Penis (tissue), 1 donor: ENCODE measurements around the genes GREB1 and NTSR2.

DNA sequence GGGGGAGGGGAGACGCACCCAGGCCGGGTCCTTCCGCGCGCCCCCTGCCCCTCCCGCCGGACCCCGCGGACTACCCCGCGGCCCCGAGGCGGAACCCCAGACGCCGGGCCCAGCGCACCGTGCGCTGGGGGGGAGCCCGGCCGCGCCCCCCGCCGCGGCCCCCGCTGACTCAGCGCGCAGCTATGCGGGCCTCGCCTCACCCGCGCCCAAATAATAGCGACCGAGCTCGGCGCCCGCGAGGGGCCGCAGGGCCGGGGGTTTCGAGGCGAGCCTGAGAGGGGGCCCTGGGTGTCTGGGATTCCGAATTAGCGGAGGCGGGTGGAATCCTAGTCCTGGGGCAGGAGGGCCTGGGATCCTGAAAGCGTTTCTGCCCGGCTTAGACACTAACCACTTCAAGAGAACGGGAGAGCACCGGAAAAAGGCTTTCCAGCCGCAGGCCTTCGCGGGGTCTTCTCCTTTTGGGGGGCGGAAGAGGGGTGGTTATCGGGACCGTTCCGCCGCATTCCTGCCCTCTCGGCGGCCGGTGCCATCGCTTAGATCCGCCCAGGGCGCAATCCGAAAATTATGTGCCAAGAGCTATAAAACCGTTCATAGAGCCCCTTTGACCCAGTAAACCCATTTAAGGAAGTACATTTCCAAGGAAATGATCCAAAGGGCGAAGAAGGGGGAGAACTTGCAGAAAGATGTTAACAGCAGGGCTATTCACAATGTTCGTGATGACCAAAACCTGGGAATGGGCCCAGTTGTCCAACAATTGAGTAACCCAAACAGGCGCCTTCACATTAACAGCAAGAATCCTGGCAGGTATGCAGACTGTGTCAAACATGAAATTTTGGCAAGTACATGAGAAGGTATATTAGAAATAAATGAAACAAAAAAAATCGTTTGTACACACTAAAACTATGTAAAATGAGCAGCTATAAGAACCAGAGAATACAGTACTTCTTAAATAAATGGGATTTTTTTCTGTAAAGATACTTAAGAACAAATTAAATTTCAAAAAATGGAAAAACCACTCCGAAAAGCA, 763 bp upstream of the ROCK2 start:
- PRO-cap: bidirectional peak, plus-strand start at position 223 of the sequence, minus-strand start at position 102 of the sequence; bidirectional peak, plus-strand start at position 654 of the sequence, minus-strand start at position 445 of the sequence

GRCh38 chr2:11347963-11348845, 3.8 kb upstream of the ROCK2 start:
- PRO-cap: no peak

DNA sequence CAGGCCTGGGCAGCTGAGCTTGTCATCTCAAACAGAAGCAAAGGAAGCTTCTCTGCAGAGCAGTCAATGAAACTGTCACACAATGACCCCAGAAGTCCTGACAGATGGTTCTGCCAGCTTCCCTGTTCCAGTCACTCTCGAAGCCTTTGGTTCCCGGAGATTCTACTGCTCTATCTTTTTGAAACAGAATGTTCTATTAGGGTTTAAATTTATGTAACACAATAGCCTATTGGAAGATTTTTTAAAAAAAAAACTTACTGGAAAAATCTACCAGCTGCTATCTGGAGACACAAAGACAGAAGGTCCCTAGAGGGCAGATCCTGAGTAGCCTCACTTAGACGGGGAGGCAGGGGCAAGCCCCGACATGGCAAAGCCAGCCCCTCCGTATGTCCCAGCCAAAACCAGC, 31.0 kb upstream of the ROCK2 start:
- PRO-cap: no peak

GRCh38 chr2:11389446-11389819, 45.0 kb upstream of the ROCK2 start:
- PRO-cap: no peak

GRCh38 chr2:11396215-11396909, 51.9 kb upstream of the ROCK2 start:
- PRO-cap: no peak

GRCh38 chr2:11481945-11482512, 16.1 kb upstream of the E2F6 start:
- PRO-cap: no peak

DNA sequence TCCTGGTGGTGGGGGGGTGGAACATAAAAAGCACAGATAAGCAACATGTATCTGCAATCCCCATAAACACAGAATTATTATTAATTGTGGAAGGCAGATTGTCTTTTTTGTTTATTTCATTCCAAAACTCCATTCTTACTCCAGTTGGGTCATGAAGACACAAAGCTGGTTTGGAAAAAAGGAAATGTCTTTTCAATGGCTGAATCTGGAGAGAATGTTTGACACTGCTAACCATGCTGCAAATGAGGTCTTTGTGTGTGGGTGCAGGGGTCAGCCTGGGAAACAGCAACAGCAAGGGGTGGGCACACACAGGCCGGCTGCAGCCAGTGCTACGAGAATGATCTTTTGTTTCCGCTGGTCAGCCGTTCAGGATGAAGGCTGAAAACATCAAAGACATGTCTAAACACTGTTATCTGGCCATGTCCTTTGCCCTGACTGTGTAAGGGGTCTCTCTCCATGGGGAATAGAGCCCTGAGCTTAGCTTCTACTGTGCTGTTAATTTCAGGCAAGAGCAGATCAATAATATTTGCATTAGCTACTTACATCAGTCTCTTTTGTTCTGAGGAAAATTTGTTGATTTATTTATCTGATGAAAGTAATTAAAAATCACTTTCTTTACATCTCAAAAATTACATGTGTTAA, 33.2 kb upstream of the E2F6 start:
- PRO-cap: no peak

DNA sequence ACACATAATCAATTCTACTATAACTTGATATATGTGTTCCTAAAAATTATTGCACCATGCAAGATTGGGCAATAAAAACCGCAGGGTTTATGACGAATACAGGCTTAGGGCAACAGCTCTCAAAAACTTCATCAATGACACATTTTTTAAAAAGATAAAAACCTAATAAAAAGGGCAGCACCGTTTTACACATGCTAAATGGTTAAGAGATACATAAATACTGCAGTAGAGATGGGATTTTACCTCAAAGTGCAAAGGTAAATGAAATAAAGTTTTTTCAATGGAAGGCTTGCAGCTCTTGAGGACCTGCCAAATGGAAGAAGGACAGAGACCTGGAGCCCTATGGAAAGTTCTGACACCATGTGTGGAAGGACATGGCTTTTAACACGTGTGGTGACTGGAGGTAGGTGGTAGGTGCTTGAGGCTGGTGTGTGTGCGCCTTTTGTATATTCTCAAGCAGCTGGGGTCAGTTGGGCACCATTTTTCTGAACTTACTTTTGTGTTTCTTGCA, at the start of gene GREB1:
GREB1 (plus strand) TSS at position 194 of the 511 bp plus-strand sequence.
- PRO-cap: no peak

- PRO-cap: no peak
Observed at GRCh38 chr2:11555951-11556815, 22.3 kb downstream of the GREB1 start.

DNA sequence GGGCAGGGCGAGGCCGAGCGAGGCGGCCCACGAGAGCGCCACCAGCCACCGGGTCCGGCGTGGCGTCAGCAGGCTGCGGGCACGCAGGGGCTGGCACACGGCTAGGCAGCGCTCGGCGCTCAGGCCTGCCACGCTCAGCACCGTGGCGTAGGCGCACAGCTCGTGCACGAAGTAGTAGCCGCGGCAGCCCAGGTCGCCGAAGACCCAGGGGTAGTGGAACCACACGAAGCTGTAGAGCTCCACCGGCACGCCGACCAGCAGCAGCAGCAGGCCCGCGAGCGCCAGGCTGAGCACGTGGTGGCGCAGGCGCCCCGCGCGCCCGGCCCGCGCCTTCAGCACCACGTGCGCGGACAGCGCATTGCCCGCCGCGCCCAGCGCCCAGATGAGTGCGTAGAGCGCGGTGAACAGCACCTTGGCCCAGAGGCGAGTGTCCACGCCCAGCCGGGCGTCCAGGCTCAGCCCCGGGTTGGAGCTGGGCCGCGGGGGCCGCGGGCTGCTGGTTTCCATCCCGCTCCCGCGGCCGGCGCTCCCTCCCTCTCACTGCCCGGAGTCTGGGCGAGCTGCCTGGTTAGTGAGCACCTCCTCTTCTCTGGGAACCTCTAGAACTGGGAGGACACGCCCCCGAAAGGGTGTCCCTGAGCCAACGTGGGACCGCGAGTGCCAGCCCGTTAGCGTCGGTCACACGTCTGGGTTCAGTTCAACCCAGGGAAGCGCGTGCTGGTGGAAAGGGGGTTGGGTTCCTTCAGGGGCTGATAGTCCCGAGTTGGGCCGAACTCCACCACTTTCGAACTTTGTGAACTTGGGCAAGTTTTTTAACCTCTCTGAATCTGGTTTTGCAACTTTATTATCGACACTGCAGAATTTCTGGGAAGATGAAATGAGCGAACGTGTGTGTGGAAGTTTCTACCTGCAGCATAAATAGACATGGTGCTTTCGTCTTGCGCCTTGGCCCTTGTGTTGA, at the start of gene NTSR2:
NTSR2 (minus strand) TSS at position 573 of the 961 bp plus-strand sequence.
- PRO-cap: no peak

GRCh38 chr2:11686516-11686860, 16.5 kb upstream of the NTSR2 start:
- PRO-cap: no peak

- PRO-cap: no peak
Observed at GRCh38 chr2:11697892-11698667, 28.1 kb upstream of the NTSR2 start.

GRCh38 chr2:11716703-11717097, 29.7 kb upstream of the LPIN1 start:
- PRO-cap: no peak

DNA sequence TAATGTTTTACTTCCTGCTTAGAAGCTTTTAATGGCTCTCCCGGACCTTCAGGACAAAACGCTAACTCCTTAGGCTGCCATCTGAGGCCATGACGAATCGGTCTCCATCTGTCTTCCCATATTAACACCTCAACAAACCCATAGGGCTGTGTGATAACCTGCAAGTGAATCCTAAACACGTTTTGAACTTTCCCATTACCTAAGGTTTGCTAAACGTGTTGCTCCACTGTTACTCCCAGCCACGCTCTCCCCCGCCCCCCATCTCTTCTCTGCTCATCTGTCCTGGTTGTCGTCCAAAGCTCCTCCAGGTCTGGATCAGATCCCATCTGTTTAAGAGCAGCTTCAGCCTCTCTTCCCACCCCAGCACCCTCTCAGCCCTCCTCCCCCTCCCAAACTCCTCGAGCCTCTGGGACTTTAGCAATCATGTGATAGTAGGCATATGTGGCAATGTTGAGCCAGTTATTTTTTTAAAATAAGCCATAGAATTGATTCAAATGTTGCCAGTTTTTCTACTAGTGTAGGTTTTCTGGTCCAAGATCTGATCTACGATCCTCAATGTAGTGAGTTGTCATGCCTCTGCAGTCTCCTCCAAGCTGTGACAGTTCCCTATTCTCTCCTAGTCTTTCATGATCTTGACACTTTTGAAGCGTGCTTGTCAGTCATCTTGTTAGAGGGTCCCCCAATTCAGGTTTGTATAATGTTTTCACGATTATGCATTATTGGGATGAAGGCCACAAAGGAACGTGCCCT, 20.0 kb upstream of the LPIN1 start:
- PRO-cap: no peak

DNA sequence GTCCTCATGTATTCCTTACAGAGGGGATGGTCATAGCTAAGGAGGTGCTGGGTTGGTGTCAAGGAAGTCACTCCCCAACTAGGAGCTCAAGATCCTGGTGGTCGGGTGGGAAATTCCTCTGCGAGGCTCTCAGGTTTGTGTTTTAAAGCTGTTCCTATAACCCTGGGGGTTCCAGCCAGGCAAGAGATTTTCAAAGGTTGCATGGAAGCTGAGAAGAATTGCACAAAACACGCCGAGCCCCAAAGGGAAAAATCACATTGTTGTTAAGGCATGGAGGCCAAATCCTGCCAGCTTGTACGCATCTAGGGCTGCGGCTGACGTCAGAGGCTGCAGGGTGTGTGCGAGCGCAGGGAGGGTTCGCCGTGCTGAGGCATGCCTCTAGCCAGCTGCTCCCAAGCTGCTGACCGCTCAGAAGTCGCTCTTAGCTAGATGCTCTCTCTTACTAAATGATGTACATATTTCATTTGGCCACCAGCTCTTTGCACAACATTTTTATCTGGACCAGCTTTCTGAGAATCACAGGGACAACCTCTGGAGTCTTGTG, 191.7 kb downstream of the LPIN1 start:
- PRO-cap: no peak

GRCh38 chr2:12034333-12034950, 288.0 kb downstream of the LPIN1 start:
- PRO-cap: no peak

GRCh38 chr2:12090497-12090887, 344.1 kb downstream of the LPIN1 start:
- PRO-cap: no peak

DNA sequence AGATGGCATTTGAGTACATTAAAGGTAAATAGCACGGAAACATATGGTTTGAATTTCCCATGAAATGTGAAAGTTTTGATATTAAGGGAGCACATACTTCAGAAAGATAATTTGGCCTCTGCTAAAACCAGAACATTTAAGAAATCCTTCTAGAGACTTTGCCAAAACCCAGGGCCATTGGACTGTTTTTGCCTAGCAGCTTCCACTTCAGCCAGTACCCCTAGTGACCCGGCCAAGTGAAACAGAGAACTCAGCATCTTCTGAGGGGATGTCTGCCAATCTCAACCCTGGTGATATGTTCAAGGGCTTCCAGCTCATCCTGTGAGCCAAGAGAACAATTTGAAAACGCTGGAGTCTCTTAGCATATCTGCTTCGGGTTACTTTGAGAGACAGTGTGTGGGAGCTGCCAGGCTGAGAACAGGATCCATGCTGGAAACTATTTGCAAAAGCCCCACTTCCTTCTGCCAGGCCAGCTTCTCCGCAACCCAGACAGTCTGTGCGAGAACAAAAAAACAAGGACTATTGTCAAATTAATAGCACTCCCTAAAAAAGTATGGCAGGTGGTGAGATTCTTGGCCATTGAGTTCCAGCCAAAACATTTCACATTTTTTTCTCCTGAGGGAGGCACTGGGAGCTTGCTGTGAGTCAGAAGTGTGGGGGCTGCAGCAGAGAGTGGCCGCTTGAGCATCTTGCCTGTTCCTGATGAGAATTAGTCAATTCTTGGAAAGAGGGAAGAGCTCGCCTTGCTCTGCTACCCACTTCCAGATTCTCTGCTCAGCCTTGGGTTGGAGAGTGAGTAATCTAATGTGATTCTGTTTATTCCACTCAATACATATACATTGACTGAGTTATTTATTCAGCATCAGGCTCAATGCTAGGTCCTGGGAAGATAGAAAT, 395.6 kb upstream of the TRIB2 start:
- PRO-cap: no peak

DNA sequence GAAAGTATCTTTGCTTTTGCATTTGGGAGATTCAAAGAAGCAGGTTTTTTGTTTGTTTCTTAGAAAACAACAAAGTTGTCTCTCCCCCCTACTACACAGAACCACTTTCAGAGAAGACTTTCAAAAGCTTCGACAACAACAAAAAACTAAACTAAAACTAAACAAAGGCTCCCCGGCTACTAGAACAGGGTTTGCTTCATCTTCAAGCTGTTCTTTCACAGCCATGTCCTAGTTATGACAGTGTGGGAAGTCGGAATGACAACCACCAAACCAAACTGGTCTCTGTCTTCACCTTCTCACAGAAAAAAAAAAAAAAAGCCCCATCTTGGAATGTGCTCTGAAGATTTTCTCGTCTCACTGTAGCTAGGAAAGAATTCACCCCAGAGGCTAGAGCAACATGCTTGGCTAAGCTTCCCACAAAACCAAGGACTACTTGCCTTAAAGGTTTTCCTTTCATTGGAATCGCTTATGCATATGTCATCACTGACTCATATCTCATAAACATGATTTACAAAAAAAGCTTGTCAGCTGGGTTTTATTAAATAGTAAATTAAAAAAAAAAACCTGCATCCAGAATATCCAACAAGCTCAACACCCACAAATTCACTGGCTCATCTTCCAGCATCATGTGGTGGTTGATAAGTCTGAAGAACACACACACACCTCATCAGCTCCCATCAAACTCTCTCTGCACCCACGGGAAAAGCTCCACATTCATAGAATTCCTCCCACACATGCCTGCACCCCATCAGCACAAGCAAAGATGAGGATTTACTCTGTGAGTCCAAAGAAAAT, 182.2 kb upstream of the TRIB2 start:
- PRO-cap: no peak

DNA sequence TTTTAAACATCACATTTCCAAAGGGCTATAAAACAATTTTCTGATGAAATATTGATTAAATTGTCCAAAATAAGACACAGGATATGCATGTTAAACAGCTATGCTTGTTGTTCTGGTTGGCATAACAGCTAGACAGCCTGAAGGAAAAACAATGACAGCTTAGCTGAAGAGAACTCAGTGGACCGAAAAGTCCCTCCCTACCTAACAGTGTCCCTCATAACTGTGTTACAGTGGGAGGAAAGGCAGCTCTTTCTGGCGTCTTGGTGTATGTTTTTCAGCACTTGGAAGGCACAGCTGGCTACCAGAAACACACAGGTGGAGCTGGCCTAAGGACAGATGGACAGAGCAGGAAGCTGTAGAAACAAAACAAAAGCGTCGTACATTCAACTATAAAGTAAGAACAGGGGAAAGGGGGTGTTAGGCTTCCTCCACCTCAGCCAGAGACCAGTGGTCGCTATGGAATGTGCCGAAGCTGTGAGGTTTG, 103.6 kb upstream of the TRIB2 start:
- PRO-cap: no peak